SP-49 (cell line): ENCODE measurements around the gene PCID2.

DNA sequence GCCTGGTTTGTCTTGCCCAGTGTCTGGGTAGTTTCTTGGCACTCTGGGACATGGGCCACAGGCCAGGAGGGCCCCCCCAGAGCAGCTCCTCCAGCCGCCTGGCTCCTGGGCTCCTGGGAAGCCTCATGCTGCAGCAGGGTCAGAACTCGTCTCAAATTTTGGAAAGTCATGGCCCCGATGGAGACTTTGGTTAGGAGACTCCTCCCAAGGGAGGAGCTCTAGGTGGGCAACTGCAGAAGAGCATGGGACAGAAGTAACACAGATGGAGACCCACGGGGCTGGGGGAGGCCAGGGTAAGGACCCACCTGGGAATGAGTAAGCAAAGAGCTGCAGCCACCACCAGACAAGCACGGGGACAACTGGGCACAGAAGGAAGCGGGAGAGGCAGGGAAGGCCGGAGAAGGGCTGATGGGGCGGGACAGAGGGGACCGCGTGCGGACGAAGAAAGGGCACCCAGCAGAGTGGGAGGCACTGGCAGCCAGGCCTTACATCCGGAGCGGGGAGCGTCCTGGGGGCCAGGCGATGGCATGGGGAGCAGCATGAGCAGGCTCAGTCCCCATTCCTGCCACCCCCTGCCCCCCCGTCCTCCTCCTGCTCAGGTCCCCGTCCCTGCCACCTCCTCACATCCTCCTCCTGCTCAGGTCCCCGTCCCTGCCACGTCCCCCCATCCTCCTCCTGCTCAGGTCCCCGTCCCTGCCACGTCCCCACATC lies 2.9 kb downstream of the PROZ start:
- PRO-cap = no peak

DNA sequence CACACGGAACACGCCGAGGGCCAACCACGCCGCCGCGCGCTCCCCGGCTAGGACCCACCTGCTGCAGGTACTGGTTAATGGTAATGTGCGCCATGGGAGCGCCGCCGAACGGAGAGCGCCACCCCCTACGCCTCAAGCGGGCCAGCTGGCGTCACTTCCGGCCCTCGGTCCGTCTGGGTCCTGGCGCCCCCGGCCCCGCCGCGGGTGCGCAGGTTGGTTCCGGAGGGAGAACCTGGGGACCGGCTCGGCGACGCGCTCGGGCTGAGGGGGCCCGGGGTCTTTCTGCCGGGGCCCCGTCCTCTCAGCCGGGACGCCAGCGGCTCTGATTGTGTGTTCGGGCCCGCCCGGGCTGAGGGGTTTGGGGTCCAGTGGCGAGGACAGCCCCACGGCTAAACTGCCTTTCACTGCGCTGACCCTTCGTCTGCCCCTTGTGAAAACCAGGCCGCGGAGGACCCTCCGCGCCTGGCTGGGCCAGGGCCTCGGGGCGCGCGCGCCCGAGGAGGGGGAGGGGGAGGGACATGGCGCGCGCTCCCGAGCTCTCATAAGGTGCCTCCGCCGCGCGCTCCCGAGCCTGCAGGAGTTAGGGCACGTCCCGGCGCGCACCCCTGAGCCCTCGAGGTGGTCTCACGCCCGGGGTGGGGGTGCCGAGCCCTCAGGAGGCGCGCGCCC lies at the start of gene PCID2:
Gene PCID2 (minus strand): TSS at position 129 of the 669 bp plus-strand sequence.
- PRO-cap = bidirectional peak, plus-strand start at position 228 of the sequence, minus-strand start at position 69 of the sequence; bidirectional peak, plus-strand start at position 568 of the sequence, minus-strand start at position 468 of the sequence

GRCh38 chr13:113209210-113209422 lies 297 bp upstream of the CUL4A start:
- PRO-cap = no peak

GRCh38 chr13:113224453-113225530 lies 15.4 kb downstream of the CUL4A start:
- PRO-cap = no peak

DNA sequence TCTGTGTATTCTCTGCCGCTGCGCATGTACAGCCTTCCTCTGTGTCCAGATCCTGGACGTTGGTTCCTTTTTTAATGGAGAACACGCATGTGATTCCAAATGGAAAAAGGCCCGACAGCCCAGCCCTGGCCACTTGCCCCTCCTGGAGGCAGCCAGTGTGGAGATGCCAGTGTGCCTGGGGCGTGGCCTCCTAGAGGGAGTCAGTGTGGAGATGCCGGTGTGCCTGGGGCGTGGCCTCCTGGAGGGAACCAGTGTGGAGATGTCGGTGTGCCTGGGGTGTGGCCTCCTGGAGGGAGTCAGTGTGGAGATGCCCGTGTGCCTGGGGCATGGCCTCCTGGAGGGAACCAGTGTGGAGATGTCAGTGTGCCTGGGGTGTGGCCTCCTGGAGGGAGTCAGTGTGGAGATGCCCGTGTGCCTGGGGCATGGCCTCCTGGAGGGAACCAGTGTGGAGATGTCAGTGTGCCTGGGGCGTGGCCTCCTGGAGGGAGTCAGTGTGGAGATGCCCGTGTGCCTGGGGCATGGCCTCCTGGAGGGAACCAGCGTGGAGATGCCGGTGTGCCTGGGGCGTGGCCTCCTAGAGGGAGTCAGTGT lies 16.4 kb downstream of the LAMP1 start:
- PRO-cap = no peak

DNA sequence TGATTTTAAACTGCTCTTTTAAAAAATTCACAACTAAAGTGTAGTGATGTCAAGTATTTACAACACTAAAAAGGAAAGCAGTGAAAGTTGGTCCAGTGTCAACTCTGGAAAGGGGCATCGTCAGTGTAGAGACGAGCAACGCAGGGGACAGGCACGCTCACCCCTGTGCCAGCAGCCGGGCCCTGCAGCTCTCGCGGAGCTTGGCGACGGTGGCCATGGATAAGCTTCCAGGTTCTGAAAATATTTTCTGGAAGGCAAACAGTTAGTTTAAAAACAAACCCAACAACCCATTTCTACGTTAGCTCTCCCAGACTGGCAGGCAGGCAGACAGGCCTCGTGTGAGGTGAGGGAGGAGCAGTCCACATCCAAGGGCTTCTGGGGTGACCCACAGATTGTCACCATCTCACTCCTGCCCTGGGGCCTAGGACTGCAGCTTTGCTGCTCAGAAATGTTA lies 27.3 kb downstream of the LAMP1 start:
- PRO-cap = no peak

GRCh38 chr13:113380317-113380798 lies 16.4 kb upstream of the GRTP1 start:
- PRO-cap = no peak

DNA sequence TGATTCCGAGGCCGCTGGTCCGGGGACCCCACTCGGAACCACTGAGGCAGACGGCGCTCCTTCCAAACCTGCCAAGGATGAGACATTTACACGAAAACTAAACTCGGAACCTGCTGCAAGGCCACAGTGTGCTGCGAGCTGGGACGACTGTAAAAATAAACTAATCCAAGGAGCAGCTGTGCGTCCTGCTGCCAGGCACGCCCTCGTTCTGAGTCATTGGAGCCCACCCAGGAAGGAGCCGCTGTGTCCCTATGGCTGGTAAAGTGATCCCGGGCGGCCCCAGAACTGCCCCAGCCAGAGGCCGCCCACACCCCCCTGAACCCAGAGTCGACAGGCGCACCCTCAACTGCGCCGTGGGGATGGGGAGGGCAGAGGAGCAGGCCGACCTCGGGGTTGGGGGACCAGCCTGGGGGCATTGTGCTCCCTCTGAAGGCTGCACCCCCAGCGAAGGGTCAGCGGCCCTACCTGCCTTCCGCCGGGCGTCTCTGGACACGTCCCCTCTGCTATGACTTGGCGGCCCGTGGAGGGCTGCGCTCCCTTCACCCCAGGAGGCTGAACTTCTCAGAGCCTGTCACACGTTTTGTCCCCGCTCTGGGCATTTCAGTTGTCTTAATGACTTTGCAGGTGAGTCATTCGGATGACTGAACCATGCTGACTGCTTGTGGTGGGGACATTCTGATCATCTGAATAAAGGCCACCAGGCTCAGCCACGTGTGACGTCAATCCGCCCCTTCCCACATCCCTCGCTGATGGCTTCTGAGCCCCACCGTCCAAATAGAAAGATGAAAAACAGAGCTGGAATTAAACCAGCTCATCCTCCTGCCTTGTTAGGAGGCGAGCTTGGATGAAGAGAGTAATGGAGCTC lies 42.7 kb downstream of the ADPRHL1 start:
- PRO-cap = no peak

DNA sequence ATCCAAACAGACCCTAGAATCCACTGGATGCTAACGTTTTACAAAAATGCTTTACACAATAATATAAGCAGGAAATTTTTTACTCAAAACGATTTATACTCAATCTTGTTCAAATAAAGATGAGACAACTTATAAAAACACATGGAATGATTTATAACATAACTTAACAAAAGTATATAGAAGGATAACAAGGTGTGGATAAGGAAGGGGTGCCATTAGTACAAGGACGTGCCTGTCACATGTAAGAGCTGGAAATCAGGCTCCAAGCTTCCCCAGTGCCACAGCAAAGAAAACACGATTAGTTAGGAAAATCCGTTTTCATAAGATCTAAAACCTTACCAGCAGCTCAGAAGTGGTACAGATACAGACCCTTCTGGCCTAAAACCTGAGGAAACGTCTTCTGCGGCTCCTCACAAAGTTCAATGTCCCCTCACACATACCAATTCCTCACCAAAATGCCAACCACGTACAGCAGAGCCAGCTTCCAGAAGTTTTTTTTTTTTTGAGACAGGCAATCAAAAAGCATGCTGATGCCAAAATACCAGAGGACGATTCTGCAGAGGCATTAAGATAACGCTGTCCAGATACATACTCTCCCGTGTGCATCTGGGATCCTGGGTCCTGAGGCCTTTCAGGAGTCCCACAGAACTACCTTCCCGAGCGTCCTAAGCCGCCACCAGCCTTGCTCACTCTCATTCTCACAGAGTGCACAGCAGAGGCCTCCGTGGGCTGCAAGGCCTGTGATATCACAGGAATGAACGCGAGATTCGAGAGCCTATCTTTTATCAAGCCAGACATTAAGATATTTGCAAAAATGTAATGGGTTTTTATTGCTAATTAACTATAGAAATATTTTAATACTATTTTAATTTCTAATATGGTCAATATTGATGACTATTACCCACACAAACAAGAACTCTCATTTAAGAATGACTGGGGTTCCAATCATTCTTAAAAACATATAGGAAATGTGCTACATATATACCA lies 5.1 kb downstream of the DCUN1D2 start:
- PRO-cap = no peak

GRCh38 chr13:113500590-113501278 lies 9.9 kb downstream of the TMCO3 start:
- PRO-cap = no peak

DNA sequence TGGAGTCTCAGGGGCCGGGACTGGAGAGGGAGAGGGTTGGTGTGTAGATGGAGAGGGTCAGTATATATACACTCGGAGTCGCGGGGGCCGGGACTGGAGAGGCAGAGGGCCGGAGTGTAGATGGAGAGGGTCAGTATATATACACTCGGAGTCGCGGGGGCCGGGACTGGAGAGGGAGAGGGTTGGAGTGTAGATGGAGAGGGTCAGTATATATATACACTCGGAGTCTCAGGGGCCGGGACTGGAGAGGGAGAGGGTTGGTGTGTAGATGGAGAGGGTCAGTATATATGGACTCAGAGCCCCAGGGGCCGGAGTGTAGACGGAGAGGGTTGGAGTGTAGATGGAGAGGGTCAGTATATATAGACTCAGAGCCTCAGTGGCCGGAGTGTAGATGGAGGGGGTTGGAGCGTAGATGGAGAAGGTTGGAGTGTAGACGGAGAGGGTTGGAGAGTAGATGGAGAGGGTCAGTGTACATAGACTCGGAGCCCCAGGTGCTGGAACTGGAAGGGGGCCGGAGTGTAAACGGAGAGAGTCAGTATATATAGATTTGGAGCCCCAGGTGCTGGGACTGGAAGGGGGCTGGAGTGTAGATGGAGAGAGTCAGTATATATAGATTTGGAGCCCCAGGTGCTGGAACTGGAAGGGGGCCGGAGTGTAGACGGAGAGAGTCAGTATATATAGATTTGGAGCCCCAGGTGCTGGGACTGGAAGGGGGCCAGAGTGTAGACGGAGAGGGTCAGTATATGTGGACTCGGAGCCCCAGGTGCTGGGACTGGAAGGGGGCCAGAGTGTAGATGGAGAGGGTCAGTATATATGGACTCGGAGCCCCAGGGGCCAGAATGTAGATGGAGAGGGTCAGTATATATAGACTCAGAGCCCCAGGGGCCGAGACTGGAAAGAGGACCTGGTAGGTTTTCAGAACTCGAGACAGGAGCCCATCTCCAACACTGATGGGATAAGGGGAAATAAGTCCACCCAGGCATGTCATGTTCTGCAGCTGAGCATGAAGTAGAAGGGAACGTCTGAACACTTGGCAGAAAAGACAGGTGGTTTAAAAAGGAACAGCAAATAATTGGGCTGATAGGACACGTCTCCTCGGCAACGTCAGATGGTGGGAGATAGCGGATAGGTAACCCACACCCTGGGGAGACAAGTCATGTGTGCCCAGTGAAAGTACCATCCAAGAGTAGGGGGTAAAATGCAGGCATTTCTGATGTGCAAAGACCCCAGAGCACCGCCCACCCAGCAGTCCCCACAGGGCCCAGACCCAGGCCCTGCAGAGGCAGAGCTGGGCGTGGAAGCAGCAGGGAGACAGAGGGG lies 21.7 kb downstream of the TMCO3 start:
- PRO-cap = no peak

DNA sequence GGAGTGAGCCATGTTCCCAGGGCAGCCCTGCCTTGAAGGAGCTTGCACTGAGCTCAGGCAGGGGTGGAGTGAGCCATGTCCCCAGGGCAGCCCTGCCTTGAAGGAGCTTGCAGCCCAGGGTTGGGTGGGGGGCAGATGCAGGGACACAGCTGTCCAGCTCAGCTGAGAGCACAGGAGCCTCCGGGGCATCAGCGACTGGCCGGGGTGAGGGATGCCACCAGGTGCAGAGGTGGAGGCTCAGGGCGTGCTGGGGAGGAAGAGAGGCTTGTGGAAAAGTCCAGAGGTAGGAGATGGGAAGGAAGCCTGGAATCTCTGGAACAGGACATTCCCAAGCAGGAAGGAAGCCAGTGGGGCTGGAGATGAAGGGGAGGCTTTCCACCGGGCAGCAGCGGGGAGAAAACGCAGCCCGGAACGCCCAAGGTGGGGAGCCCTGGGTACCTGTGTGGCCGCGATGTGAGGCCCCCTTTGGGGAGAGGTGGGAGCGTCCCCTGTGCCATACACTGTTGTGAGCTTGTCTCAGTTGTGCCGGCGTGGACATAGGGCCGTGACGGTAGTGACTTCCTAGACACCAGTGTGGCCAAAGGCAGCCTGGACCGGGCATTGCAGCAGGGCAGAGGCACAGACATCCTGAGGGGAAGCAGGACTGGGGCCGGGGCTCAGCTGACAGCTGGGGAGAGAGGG lies 38.8 kb upstream of the TFDP1 start:
- PRO-cap = no peak

DNA sequence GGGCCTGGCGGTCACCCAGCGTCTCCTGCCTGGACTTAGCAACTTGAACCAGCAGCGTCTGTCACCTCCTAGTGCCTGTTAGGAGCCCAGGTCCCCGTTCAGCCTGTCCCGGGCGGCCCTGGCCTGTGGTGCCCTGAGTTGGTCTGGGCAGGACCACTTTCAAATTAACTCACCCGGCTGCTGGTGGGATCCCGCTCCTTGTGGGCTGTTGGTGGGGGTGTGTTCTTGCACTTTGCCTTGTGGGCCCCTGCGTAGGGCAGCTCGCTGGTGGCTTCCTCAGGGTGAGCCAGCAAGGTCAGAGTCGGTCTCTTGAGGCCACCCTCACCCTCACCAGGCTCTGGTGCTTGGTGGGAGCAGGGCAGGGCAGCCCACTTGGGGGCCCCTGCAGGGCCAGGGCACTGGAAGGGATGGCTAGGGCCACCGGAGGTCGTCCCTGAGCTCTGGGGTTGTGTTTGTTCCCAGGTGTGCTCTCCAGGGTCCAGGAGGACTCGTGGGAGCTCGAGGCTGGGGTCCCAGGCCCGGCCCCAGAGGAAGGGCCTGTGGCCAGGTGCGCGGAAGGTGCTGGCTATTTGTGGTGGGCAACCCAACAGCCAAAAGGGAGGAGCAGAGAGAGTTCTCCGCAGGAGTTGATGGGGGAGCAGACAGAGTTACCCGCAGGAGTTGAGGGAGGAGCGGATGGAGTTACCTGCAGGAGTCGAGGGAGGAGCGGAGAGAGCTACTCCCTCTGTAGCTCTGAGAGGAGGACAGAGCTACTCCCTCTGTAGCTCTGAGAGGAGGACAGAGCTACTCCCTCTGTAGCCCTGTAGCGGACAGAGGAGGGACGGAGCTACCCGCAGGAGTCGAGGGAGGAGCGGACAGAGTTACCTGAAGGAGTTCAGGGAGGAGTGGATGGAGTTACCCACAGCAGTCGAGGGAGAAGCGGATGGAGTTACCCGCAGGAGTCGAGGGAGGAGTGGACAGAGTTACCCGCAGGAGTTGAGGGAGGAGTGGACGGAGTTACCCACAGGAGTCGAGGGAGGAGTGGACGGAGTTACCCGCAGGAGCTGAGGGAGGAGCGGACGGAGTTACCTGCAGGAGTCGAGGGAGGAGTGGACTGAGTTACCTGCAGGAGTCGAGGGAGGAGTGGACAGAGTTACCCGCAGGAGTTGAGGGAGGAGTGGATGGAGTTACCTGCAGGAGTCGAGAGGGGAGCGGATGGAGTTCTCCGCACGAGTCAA lies 17.0 kb downstream of the TFDP1 start:
- PRO-cap = no peak

GRCh38 chr13:113607044-113607734 lies 22.6 kb downstream of the TFDP1 start:
- PRO-cap = no peak

GRCh38 chr13:113647881-113648355 lies 10.1 kb downstream of the ATP4B start:
- PRO-cap = no peak

DNA sequence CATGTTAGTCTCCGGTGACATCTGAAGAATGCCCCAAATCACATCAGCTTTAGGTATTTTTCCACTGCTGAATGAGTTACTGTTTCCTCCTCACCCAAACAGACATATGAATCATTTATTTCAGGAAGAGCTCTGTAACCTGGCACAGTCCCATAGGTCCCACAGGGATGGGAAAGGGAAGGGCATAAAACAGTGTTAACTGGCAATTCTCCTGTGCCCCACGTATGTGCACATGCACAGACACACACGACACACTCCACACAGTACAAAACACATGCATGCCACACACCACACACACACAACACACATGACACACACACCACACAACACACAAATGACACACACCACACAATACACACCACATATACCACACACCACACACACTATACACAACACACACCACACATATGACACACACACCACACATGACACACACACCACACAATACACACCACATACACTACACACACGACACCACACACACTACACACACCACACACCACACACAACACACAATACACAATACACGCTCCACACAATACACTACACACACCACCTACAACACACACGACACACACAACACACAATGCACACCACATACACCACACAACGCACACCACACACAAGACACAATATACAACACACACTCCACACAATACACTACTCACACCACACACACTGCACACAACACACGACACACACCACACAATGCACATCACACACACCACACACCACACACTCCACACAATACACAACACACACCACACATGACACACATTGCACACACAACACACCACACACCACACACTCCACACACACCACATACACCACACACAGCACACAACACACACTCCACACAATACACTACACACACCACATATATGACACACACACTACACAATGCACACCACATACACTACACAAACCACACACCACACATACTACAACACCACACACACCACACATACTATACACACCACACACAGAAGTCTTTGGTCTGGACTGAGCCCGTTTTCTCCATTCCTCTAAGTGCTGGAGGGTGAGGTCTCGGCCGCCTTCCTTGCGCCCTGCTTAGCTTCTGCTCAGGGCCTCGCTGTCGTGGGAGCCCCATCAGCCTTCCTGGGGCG lies 15.6 kb downstream of the TMEM255B start:
- PRO-cap = no peak

GRCh38 chr13:113832045-113833055 lies 31.5 kb downstream of the GAS6 start:
- PRO-cap = no peak

- PRO-cap = no peak
Measured at GRCh38 chr13:113848705-113849308, 15.1 kb downstream of the GAS6 start.

DNA sequence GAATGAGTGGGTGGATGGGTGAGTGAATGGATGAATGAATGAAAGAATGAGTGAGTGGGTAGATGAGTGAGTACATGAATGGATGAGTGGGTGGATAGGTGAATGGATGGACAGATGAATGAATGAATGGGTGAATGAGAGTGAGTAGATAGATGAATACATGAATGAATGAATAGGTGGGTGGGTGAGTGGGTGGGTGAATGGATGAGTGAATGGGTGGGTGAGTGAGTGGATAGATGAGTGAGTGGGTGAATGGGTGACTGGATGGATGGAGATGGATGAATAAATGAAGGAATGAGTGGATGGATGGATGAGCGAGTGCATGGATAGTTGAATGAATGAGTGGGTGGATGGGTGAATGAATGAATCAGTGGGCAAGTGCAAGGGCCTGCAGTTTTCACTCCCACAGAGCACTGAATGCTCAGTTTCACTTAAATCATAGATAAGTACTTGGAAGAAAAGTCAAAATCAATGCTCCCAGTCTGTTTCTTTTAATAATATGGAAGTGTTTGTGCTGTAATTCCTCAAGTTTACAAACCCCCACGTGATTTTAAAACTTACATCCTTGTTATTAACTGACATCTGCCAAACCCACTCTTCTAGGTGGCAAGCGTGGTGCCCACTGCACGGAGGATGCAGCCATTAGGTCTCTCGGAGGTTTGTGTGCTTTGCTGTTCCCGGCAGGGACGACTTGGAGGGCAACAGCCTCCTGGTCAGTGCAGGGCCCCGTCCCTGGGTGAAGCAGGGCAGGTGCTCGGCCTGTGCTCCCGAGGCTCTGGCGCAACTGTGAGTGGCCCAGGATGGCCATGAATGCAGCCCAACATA lies 12.3 kb downstream of the GAS6 start:
- PRO-cap = no peak

DNA sequence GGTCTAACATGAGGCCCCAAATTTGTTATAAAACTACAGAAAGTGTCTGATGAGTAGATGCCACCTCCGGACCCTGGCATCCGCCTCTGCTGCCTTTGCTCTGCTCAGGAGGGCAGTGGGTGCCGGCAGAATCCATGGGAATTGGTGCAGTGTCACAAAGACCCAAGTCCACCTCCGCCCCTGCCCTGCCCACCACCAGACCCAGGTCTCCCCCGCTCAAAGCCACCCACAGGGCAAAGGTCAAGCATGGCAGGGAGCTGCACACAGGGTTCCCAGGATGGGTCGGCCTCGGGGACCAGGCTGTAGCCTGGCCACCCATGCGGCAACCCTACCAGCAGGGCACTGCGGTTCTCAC lies 11.4 kb downstream of the GAS6 start:
- PRO-cap = no peak